Metastatic Pancreatic Carcinoma in the Ovary (tissue), 1 donor: ENCODE data around the genes WNT4, LACTBL1 and HTR1D.

GRCh38 chr1:21909490-21910492 is 27.3 kb downstream of the HSPG2 start:
- PRO-cap, result no peak

- PRO-cap, result no peak
Observed at GRCh38 chr1:21929434-21930499, 7.3 kb downstream of the HSPG2 start.

- PRO-cap, result no peak
Observed at GRCh38 chr1:21936510-21936770, 670 bp downstream of the HSPG2 start.

- PRO-cap, result no peak
Observed at GRCh38 chr1:22031371-22032041, 21.0 kb upstream of the CDC42 start.

GRCh38 chr1:22098867-22099564 is 43.9 kb downstream of the WNT4 start:
- PRO-cap, result no peak

DNA sequence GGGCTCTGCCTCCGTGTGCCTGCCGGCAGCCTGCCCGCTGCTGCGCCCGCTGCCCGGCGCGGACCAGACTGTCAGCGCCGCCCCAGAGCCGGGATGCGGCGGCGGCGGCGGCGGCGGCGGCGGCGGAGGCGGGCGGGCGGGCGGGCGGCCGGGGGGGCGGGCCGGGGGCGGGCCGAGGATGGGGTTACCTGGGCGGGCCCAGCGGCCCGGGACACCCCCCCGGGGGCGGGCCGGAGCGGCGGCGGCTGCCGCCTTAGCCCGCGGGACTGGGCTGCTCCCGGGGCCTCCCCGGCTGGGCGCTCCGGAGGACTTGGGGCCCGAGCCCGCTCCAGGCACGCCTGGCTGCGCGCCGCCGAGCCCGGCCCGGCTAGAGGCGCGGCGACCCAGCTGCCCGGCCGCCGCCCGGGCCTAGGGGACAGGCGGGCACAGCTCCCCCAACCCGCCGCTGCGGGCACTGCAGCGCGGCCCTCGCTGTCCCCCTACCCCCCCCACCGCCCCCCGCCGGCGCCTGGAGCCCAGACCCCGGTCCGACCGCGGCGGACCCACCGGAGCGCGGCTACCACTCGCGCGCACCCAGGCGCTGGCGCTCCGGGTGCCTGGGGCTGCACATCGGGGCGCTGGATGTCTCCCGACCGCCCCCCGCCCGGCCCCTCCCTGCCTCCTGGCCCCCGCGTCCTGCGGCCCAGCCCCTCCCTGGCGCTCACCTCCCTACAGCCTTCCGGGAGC is at the start of gene WNT4:
Gene WNT4, minus strand, starts transcription at position 70 of the 726 bp plus-strand sequence.
- PRO-cap, result bidirectional peak, plus-strand start at position 269 of the sequence, minus-strand start at position 70 of the sequence

GRCh38 chr1:22350579-22351241 is 100.9 kb upstream of the ZBTB40 start:
- PRO-cap, result bidirectional peak, plus-strand start at chr1:22351039, minus-strand start at chr1:22350885

DNA sequence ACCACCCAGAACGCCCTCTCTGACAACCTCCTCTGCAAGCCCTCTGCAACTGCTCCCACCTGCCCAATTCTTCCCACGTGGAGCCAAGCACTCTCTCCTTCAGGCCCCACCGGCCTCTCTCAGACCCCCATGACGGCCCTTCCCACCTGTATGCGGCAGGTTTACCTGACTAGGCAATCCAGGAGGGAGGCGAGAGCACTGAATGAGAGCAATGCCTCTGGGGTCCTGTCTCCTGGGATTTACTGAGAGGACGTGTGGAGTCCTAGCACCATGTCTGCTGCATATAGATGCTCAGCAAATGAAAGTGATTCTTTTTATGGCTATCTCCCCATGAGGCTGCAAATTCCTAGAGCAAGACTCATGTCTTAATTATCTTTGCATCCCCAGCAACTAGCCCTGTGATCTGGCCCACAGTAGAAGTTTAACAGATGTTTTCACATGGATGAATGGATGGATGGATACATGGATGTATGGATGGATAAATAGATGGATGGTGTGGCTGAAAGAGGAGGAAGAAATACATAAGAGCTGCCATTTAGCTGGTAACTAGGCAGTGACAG is 32.9 kb upstream of the ZBTB40 start:
- PRO-cap, result no peak

DNA sequence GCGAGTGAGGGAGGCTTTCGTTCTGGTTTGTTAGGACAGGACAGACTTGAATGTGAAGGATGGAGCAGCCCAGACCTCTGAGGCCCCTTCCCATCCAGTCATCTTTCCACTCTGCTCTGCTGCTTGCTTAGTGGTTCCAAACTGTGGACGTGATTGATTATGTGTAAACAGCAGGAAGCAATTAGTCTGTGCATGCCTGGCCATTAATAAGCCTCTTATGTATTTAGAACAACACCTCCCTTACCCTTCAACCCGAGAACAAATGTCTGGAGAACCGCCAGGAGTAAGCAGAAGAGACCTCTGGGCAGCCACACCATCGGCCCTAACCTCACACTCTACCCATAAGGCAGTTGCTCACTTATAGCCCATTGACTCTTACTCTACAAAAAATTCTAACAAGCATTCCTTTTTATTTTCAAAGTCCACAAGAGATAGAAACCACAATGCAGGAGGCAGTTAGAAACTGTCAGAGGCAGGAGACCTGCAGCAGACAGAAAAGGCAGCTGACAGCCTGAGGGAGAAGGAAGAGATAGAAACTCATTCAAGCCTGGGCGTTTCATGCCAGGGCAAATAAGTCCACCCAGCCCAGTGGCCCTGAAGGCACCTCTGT is 5.9 kb upstream of the EPHA8 start:
- PRO-cap, result no peak

DNA sequence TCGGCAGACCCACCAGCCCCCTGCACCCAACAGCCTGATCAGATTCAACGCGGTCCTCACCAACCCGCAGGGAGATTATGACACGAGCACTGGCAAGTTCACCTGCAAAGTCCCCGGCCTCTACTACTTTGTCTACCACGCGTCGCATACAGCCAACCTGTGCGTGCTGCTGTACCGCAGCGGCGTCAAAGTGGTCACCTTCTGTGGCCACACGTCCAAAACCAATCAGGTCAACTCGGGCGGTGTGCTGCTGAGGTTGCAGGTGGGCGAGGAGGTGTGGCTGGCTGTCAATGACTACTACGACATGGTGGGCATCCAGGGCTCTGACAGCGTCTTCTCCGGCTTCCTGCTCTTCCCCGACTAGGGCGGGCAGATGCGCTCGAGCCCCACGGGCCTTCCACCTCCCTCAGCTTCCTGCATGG is 4.0 kb downstream of the C1QC start:
- PRO-cap, result no peak

GRCh38 chr1:22829824-22830769 is 119.5 kb downstream of the EPHB2 start:
- PRO-cap, result no peak

DNA sequence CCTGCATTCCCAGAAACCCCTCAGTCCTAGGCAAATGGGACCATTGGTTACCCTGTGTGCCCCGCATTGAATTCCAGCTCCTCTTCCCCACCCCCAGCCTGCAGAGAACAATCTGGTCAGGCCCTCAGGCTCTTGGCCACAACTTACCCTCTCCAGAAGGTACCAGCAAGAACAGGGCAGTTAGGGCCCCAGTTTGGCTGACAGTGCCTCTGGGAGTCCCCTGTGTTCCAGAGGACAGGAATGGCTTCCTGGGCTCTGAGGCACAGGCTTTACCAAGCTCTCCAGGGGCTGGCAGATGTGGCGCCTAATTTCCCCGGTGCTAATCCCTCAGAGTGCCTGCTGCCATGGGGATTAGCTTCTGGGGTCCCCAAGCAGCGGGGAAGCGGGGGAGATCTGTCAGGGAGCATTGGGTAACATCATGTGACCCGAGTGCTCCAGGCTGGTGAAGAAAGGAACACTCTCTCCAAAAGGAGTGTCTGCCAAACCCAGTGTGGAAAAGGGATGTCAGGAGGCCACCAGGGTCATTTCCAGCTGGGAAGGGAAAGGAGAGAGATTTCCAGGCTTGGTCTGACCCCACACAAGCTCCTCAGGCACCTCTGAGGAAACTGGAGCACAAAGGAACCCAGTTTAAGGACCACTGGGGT is at the start of gene LACTBL1:
Gene LACTBL1, minus strand, starts transcription at position 242 of the 644 bp plus-strand sequence.
- PRO-cap, result no peak

- PRO-cap, result no peak
Observed at GRCh38 chr1:23013605-23014456, 1.8 kb downstream of the TEX46 start.

DNA sequence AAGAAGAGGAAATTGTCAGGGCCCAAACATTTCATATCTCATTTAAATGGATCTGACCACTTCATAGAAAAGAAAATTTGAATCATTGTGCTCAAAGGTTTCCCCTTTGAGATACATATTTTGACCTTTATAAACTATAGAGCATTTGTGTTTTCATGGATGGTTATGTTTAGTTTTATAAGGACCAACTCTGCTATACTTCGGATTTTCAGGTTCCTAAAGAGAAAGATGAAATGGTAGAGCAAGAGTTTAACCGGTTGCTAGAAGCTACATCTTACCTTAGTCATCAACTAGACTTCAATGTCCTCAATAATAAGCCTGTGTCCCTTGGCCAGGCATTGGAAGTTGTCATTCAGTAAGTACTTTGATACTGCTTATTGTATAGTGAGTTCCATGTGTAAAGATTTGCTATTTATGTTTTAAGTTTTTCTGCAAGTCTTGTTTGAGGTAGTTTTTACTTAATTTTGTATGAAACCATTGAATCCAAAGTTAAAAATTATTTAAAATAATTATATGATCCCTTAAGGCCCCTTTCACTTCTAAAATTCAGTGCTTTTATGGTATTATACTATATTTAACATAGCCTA is 49.2 kb downstream of the KDM1A start:
- PRO-cap, result no peak

GRCh38 chr1:23082247-23082708 is 63.0 kb downstream of the KDM1A start:
- PRO-cap, result no peak

GRCh38 chr1:23101946-23102242 is 82.6 kb downstream of the KDM1A start:
- PRO-cap, result no peak

DNA sequence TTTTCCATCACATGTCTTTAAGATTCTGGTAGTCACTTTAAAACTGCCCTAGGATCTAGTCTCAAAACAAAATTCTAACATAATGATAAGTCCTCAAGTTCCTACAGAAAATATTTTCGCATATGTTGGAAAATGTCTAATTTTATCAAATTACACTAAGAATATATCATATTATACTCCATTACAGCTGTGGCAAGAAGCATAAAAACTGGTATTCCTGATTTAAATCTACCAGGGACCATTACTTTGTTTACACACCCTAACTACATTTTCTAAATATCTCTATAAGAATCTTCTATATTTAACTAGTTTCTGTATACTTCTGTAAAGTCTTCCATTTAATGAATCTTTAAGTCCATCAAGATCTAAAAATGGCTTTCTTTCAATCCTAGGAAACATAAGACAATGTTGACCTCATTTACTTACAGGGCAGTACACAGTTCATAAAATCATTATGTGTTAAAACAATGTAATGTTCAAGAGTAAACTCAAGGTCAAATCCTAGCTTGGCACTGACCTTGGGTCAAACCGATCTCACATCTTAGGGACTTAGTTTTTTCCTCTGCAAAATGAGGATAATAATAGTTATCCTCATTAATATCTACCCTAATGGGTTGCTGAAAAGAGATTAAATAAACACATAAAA is 62.3 kb downstream of the HTR1D start:
- PRO-cap, result no peak

DNA sequence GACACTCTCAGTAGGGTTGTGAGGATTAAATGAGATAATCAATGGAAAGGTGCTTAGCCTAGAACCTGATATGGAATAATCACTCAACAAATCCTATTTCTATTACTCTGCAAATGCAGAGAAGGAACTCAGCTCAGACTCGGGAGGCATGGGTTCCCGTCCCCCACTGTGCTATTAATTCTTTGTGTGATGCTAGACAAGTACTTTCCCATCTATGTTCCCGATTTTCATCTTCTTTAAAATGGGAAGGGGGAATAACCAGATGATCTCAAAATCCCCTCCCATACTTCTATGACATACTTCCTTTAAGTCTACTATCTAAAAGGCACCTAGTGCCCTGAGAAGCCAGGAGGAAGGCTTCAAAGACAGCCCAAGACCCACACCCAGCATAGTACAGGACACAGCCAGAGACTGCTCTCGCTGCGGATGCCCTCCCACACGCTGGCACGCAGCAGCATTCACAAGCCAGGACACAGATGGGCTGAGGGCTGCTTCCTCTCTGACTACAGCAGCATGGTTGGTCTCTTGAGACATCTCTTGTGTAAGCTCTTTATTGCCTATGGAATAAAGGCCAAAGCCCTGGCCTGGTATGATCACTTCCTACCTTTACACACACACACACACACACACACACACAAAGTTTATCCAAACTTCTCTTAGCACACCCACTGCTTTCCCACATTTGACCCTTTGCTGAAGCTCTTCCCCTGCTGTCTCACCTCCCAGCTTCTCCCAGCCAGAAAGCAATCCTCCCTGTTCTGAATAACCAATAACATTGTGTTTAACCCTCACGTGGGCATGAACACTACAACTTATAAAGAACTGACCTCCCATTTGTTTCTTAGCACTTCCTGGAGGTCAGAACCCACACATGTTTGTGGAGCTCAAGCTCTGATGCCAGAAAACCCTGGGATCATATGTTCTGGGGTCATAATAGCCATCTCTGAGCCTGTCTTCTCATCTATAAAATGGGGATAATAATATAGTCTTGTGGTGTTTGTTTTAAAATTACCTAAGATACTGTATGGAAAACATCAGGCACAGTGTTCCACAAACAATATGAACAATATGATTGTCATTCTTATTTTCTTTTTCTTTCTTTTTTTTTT is 47.6 kb downstream of the HTR1D start:
- PRO-cap, result bidirectional peak, plus-strand start at position 844 of the sequence, minus-strand start at position 717 of the sequence

- PRO-cap, result no peak
Observed at GRCh38 chr1:23188690-23189194, 28.6 kb downstream of the HTR1D start.

- PRO-cap, result no peak
Observed at GRCh38 chr1:23216768-23217827, at the start of gene HTR1D. Gene HTR1D, minus strand, starts transcription at chr1:23217502.